Subcutaneous preadipocyte (primary cell): ENCODE data around the gene SLX9.

GRCh38 chr21:44877838-44878503, 4.5 kb upstream of the PTTG1IP start:
- CAGE, long polyA plus RNA: no peak

- CAGE, long polyA plus RNA: no peak
Measured at GRCh38 chr21:44888809-44889604, 15.5 kb upstream of the PTTG1IP start.

DNA sequence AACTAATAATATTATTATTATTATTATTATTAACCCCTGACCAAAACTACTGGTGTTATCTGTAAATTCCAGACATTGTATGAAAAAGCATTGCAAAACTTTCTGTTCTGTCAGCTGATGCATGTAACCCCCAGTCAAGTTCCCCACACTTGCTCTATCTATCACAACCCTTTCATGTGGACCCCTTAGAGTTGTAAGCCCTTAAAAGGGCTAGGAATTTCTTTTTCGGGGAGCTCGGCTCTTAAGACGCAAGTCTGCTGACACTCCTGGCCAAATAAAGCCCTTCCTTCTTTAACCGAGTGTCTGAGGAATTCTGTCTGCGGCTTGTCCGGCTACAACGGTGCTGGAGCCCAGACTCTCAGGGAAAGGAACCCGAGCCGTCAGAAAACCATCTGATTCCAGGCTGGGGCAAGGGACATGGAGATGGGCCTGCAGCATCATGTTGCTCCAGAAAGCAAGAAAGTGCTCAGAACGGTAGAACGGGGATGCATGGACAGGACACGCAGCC, 12.3 kb downstream of the ITGB2 start:
- CAGE, long polyA plus RNA: no peak

GRCh38 chr21:44928573-44929010, 7.9 kb upstream of the ITGB2 start:
- CAGE, long polyA plus RNA: no peak

- CAGE, long polyA plus RNA: no peak
Measured at GRCh38 chr21:44930369-44930876, 9.4 kb upstream of the SLX9 start.

DNA sequence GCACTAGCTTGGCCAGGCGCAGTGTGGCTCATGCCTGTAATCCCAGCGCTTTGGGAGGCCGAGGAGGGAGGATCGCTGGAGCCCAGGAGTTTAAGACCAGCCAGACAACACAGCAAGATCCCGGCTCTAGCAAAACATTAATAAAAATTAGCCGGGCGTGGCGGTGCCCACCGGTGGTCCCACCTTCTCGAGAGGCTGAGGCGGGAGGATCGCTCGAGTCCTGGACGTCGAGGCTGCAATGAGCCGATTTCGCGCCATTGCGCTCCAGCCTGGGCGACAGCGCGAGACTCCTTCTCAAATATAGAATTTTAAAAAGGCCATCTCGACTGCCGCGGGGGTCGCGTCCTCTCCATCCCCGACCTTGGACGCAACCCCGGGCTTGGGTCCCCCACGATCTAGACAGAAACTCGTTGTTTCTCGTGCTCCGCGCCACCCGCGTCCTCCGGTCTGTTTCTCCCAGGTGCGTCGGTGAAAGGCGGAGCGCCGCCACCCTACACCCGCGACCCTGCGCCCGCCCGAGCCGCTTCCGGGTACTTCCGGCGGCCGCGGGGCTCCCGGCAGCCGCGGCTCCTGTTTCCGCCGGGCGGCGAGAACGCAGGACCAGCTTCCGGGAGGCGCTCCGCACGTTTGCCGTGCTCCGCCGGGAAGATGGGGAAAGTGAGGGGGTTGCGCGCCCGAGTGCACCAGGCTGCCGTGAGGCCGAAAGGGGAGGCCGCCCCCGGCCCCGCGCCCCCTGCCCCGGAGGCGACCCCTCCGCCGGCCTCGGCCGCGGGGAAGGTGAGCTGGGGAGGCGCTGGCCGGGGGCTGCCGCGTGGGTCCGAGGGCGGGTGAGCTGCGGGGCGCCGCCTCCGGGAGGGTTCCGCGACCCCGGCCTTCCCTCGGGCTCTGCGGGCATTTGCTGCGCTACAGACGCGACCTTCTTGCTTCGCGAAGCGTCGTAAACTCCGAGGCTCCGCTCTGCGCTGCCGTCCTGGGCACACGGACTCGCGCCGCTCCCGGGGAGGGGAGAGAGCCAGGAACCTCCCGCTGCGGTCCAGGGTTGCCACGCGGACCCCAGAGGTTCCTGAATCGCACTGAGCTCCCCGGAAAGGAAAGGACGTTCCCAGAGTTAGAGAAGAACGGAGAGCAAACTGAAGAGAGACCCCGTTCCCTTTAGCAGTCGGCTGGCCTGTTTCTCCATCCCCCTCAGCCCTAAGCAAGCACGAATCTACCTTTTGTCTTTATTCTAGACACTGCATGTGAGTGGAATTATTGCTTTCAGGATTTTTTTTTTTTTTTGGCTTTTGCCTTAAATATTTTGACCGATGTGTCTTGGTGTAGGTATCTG, at the start of gene SLX9:
SLX9 (plus strand) TSS at position 620 of the 1,327 bp plus-strand sequence.
- CAGE, long polyA plus RNA: start-site peak on the plus strand centred at position 619 of the sequence, 34 bp wide, 64 and 13 reads in 2 replicates

- CAGE, long polyA plus RNA: no peak
Measured at GRCh38 chr21:44947825-44948513, 8.1 kb downstream of the SLX9 start.

GRCh38 chr21:44952484-44953106, 12.8 kb downstream of the SLX9 start:
- CAGE, long polyA plus RNA: no peak

DNA sequence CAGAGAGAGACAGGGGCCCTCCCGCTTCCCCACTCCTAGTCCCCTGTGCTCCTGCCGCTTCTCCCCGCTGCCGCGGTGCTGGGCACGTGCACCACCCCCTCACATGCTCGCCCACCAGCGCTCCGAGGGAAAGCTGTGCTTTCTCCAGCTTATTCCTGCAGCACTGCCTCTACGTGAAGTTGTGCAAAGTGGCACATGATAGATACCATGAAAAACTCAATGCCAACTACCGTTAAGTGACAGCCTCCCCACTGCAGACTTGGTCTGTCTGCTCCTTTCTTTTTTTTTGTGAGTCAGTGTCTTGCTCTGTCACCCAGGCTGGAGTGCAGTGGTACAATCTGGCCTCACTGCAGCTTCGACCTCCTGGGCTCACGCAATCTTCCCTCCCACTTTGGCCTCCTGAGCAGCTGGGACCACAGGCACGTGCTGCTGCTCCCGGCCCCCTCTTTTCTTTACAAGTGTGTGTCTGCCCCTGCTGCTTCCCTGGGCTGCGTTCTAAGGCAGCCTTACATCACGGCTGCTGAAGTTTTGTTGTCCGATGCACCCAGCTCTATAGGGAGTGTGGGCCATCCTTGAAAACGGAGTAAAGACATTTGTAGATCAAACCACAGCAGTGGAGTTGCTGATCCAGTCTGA, 15.5 kb downstream of the SLX9 start:
- CAGE, long polyA plus RNA: no peak

DNA sequence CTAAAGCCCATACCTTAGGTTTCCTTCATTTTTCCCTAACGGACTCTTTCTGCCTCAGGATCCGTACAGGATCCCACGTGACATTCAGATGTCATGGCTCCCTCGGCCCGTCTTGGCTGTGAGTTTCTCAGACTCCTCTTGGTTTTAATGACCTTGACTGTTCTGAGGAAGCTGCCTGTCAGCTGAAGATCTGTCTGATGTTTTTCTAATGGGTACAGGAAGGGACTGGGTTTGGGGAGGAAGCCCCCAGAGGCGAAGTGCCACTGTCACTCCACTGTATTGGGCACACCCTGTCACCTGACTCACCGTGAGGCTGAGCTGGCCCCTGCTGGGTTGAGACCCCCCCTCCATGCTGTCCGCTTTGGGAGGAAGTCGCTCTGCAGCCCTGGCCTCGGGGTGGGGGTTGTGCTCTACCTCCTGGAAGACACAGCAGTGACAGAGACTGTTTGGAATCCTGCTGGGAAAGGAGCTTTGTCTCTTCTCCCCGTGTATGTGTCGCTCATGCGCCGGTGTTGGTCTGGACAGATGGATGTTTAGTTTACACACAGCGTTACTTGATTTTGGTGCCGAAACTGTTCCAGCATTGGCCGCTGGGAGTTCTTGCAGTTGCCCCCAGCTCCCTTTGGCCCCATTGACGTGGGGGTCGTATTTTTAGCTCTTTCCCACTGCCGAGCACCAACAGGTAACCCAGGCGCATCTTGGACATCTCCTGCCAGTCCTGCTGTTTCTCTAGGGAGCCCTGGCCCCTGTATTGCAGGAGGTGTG, 30.1 kb downstream of the SLX9 start:
- CAGE, long polyA plus RNA: no peak

DNA sequence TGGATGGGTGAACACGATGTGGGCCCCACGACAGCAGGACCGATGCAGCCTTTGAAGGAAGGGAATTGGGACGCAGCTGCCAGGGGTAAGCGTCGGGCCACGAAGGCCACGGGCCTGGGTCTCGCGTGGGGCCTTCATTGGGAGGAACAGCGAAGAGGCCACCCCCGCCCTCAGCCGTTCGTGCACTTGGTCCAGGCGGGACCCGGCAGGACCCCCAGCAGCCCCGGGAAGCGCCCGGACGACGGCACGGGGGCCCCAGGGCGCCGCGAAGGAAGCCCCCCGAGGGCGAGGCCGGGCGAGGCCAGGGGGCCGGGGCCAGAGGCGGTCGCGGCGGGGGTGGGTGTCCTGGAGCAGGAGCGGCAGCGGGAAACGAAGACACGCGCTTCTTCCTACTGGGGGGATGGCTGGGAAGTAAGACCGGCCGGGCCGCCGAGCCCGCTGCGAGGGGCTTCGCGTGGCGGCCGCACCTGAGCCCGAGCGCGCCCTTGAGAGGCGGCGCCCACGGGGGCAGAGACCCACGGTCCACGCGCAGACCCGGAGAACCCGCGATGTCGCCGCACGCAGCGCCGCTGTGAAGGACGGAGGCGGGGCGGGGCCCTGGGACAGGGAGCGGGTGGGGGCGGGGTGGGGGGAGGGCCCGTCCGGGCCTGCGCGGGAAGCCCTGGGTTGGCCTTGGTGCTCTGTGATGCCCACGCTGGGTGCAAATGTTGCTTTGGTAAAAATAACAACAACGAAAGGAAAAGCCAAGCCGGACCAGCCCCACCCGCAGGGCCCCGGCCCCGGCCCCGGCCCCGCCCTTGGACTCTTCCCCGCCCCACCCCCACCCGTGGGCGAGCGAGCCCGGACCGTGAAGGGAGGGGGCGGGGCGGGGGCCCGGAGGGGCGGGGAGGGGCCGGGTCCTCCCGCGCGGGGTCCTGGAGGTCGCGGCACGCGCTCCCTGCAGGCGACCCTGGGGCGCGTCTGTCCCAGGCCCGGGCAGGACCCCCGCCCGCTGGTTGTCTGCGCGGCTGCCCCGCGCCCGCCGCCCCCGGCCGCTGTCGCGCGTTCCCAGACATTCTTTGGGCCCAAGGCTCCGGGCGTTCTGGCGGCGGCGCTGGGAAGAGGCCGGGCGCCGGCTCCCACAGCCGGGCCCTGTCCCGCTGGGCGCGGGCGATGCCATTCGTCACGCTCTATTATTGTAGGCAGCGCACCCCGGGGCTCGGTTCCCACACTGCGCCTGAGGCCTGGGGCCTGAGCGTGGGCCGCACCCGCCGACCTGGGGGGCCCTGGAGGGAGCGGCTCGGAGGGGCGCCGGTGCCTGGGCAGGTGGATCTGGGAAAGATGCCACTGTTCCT, 55.8 kb upstream of the ADARB1 start:
- CAGE, long polyA plus RNA: no peak

- CAGE, long polyA plus RNA: no peak
Measured at GRCh38 chr21:45097343-45097671, 22.9 kb downstream of the ADARB1 start.

DNA sequence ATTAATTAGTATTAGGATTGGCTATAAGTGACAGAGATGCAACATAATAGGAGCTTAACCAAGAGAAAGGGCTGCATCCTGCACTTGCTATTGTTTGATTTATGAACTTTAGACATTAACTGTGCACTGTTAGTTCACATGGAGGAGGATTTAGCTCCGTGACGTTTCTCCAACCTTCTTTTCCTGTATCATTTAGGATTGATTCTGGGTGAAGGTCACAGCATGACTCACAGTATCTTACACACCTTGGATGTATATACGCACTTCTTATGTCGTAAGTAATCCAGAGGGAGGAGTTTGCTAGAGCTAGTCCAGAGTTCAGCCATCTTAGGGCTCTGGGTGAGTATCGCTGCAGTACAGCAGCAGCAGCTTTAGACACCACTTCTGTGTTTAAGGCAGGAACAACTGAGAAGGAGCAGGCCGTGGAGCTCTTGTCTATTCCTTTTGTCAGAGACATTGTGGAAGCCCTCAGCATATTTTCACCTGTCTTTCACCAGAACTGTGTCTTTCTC, 63.8 kb downstream of the ADARB1 start:
- CAGE, long polyA plus RNA: no peak

- CAGE, long polyA plus RNA: no peak
Measured at GRCh38 chr21:45163976-45164737, 89.8 kb downstream of the ADARB1 start.

DNA sequence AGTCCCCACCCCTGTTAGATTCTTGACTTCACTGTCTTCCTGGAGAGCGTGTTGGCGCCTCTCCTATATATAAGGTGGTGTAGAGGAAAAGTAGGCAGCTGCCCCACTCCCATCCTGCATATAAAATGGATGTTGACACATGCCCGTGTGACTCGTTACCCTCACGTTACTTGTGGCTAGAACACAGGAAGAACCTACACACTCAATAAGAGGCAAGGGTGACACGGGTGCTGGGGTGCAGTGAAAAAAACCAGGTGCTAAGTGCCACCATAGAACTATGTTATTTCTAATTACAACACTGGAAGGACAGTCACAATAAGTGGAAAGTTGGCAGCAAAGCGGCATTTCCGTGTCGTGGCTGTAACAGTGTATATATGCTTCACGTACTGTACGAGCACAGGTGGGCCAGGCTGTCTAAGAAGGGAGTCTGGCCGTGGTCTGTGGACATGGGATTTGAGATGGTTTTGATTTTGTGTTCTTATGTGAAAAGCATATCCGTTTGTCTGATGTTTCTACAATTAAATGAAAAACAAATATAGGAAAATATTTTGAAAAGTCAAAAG, 60.8 kb downstream of the POFUT2 start:
- CAGE, long polyA plus RNA: no peak

DNA sequence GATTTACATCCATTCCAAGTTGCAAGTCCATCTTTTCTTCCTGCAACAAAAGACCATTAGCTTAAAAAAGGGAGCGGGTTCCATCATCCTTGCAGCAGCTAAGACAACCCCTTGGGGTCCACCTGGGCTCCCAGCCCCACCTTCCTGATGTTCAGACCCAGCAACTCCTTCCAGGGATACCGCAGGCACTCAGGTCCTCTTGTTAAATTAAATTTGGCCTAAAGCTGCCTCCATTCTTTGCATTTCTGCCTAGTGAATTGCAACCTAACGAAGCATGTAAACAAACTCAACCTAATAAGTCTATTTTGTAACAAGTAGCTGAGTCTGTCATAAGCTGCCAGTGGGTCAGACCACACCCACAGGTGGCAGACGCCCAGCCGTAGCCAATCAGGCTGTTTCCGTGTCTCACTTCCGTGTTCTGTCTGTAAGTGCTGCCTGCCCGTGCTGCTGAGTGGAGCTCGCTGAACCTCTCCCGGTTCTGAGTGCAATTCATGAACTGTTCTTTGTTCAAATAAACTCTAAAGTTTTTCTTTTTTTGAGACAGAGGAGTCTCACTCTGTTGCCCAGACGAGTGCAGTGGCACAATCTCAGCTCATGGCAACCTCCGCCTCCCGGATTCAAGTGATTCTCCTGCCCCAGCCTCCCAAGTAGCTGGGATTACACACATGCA, 25.2 kb downstream of the POFUT2 start:
- CAGE, long polyA plus RNA: no peak

DNA sequence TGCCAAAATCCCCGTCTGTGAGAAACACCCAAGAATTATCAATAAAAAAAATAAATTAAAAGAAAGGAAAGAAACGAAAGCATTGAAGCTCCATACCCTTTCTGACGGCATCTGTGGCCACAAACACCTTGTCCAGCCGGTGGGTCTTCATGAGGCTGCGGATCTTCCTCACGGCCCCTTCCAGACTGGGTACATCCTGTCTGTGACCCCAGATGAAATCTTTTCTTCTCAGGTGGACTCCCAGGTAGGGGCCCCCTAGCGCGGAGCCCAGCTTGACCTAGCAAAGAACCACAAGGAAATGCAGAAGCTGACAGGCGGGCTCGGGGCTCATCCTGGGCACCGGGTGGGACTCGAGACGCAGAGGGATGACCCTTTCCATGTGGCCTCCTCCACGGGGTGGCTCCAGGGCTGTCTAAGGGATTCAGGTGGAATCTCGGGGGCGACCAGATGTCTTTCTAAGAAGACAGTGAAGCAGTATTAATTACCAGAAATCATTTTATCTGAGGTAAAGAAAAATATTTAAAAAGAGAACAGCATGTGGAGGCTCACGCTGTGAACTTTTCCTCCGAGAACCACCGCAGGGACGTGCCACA, 17.9 kb downstream of the POFUT2 start:
- CAGE, long polyA plus RNA: no peak

DNA sequence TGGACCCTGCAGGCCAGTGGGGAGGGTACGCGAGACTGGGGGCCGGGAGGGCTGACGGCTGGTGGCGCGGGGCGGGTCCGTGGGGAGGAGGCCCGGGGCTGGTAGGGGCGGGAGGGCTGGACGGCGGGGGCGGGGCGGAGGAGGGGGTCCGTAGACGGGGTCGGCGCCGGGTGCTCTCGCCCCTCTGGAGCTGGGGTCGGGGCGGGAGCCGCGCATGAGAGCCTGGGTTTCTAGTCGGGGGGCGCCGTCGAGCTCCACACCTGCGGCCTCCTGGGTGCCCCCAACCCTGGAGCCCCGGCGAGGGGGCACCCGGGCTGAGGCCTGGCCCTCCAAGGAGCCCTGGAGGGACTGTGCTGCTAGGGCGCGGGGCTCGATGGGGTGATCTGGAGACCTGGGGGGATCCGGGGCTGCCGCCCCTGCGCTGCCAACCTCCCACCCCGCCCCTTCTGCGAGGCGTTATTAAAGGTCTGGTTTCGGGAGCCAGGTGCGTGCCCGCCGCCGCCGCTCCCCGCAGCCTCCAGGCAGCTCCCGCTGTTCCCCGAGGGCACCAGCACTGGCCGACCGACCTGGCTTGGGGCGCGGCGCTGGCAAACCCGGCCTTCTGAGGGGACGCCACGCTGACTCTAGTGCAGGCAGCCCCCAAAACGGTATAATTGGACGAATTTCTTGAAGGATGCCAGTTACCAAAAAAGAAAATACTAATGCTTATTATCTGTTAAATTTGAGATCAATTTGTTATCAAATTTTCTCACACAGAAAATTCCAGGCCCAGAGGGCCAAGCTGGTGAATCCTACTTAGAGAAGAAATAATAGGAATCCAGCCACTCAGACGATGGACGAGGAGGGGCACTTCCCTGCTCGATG, 757 bp upstream of the POFUT2 start:
- CAGE, long polyA plus RNA: no peak

DNA sequence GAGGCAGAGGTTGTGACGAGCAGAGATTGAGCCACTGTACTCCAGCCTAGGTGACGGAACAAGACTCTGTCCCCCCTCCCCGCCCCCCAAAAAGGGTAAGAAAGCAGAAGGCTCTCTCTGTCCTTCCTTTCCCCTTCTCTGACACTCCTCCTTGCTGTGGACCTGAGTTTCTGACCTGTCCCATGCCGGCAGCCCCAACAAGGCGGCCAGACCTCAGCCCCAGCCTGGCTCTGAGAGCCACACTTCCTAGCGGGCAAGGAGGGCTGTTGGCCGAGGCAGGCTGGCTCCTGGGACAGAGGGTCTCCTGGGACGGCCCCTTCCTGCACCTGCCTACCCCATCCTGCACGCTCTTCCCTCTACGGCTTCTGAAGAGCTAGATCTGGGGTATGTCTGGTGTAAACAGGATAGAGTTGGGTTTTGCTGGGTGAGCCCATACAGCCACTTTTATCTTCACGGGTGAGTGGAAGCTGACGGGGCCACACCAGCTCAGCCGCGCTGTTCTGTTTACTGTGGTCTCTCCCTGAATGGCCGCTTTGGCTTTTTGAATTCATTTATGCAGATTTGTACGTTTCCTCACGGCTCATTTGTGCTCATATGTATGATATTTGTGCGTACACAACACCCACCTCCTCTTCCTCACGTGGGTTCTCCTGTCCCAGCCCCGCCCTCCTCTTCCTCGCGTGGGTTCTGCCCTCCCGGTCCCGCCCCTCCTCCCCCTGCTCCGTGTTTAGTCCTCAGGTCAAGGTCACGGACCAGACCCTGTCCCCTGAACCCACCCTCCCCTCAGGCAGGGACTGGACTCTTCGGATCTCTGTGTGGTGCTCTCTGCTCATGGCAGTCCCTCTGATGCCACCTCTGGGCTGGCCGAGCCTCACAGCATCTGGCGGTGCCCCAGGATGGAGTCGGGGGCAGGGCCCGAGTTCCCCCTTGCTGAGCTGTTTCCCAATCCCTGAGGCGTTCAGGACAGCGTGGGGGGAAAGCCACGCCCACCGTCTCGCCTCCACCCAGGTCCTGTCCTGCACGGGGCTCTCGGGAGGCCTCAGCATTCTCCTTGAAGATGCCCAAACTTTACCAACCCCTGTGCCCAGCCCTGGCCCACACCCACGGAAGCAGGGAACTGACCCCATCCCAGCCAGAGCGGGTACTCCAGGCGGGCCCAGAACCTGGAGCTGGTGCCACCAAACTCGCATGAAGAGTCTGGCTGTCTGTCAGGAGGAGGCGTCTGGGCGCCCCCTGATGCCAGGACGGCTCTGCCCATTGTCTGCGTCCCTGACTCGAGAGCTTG, 34.8 kb upstream of the POFUT2 start:
- CAGE, long polyA plus RNA: no peak

DNA sequence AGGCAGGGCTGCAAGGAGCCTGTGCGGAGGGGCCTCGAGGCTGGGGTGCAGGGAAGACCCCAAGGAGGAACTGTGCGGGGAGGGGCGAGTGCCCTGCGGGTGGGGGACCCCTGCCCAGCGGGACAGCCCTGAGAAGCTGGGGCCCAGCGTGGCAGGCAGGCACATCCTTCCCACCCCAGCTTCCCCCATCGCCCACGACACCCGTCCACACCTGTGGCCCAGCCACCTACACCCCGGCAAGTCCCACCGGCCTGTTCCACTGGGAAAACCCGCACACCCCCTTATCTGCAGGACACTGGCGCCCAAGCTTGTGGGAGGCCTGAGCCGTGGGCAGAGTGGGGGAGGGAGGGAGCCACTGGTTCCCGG, 37.5 kb upstream of the POFUT2 start:
- CAGE, long polyA plus RNA: no peak